Hematopoietic multipotent progenitor cell (in vitro differentiated cells): ENCODE results near the gene XPNPEP3.

- CAGE, long polyA plus RNA, result no peak
Observed at GRCh38 chr22:40816971-40818164, 1.8 kb downstream of the SLC25A17 start.

DNA sequence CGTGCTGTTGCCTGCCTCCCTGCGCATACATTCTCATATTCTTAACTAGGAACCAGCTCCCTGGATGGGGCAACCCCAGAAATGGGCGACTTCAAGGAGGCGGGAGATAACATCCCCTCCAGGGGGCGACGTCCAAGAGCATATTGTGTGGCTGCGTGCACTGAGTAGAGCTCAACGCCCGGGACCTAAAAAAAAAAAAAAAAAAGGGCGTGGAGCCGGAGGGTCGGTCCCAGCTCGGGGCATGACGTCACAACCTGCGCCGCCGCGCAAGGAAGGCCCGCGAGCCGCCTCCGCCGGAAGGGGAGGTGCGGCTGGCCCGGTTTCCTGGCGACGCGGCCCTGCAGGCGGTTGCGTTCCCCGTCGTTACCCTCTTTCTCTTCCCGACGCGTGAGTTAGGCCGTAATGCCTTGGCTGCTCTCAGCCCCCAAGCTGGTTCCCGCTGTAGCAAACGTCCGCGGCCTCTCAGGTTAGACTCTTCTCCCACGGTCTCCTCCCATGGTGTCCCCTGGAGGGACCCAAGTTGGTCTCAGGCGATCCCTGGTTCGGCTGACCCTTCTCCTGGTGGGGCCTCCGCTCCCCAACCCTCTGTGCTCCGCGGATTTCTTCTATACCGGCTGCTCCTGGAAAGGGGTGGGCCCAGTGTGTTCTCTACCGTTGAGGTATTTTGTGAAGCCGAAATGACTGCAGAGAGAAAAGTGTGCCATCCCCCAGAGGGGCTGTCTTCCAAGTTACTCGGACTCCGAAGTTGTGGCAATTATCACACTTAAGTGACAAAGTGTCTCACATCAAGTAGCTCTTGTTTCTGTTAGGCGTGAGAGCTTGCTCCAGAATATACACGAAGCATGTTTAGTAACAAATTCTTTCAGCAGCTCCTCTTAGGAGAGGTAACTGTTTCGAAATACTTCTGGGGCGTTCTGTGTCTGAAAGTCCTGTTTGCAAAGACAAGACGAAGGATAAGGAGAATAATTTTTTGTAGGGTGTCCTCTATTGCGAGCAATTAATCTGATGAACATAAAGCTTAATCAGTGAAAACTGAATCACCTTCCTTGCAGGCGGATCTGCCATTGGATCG lies at the start of gene XPNPEP3:
Gene XPNPEP3, plus strand, starts transcription at position 369 of the 1,072 bp plus-strand sequence.
- CAGE, long polyA plus RNA, result no peak

- CAGE, long polyA plus RNA, result no peak
Observed at GRCh38 chr22:41151735-41152065, 53.4 kb upstream of the L3MBTL2 start.

DNA sequence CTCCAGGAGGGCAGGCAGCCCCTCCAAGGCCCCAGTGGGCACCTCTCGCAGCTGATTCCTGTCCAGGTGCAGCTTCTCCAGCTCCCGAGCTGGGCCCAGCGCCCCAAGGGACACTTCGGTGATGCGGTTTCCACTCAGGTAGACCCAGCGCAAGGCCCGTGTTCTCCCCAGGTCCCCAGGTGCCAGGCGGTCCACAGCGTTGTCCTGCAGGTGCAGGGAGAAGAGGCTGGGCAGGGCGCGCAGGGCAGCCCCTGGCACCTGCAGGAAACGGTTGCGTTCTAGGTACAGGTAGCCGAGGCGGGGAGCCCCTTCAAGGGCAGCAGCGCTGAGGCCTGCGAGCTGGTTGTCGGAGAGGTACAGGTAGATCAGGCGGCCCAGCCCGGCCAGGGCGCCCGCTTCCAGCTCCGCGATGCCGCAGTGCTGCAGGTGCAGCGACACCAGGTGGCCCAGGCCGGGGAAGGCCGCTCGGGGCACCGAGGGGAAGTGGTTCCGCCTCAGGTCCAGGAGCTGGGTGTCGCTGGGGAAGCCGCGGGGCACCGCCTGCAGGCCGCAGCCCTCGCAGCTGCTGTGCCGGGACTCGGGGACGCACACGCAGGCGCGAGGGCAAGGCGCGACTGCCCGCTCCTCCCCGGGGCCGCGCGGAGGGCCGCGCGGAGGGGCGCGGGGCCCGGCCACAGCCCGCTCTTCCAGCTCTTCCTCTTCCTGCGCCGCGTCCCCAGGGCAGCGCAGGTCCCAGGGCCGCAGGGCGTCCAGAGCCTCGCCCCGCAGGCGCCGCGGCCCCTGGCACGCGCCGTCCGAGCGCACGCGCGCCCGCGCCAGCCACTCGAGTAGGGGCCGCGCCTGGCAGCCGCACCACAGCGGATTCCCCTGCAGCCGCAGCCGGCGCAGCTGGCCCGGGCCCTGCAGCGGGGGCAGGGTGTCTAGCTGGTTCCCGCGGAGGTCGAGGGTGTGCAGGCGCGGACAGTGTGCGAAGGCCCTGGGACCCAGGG lies 3.2 kb downstream of the CHADL start:
- CAGE, long polyA plus RNA, result no peak

- CAGE, long polyA plus RNA, result no peak
Observed at GRCh38 chr22:41238629-41239008, 2.1 kb downstream of the CHADL start.

DNA sequence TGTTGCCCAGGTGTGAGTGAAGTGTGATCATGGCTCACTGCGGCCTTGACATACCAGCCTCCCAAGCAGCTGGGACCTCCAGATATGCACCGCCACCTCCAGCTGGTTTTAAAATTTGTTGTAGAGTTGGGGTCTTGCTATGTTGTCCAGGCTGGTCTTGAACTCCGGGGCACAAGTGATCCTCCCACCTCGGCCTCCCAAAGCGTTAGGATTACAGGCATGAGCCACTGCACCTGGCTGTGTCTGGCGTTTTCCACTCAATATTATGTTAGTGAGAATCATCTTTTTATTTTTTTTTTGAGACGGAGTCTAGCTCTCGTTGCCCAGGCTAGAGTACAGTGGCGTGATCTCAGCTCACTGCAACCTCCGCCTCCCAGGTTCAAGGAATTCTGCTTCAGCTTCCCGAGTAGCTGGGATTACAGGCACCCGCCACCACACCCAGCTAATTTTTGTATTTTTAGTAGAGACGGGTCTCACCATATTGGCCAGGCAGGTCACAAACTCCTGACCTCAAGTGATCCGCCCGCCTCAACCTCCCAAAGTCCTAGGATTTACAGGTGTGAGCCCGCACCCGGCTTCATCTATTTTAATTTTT lies 2.1 kb upstream of the CHADL start:
- CAGE, long polyA plus RNA, result no peak

GRCh38 chr22:41247679-41248302 lies 7.1 kb upstream of the CHADL start:
- CAGE, long polyA plus RNA, result no peak

GRCh38 chr22:41519914-41520392 lies 24.3 kb downstream of the POLR3H start:
- CAGE, long polyA plus RNA, result no peak

DNA sequence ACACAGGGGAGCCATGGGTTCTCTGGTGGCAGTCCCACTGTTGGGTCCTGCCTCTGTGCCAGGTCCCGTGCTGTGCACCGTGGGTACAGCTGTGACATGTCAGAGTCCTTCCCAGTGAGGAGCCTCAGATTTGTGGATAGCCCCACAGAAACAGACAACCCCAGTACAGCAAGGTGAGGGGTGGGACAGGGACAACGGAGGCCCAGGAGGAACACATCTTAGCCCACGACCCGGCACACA lies 12.9 kb downstream of the POLR3H start:
- CAGE, long polyA plus RNA, result no peak

DNA sequence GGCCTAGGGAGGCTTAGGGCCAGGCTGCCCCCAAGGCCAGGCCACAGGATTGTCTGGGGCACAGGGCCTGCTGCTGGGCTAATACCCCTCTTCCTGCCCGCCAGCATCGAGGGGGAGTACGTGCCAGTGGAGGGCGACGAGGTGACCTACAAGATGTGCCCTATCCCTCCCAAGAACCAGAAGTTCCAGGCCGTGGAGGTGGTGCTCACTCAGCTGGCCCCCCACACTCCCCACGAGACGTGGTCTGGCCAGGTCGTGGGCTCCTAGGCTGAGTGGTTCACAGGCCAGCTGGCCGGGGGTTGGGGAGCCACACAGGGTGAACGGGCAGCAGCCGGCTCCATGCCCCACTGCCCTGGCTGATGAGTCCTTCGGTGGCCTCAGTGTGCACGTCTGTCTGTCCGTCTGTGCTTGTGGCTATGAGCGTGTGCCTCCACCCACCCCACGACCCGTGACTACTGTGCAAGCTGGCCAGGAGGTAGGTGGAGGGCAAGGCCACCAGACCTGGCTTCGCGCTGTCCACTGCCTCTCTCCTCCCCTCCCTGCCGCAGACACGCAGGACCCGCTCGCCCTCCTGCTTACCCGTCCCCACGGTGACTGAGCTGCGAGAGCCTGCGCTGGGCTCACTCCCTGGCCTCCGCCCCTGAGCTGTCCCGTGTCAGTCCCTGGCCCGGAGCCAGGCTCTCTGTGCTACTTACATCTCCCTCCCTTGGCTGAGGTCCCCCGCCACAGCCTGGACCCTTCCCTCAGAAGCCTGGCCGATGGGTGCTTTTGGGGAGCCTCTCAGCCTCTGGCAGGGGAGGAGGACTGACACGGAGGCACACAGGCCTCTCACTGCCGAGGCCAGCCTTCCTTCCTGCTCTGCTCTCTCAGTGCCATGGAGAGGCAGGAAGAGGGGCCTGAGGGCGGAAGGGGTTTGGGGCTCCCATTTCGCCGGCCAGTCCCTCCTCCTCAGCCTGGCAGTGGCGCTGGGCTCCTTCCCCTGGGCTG lies 14.1 kb downstream of the CSDC2 start:
- CAGE, long polyA plus RNA, result no peak

- CAGE, long polyA plus RNA, result no peak
Observed at GRCh38 chr22:41589166-41589667, 423 bp downstream of the PMM1 start.

DNA sequence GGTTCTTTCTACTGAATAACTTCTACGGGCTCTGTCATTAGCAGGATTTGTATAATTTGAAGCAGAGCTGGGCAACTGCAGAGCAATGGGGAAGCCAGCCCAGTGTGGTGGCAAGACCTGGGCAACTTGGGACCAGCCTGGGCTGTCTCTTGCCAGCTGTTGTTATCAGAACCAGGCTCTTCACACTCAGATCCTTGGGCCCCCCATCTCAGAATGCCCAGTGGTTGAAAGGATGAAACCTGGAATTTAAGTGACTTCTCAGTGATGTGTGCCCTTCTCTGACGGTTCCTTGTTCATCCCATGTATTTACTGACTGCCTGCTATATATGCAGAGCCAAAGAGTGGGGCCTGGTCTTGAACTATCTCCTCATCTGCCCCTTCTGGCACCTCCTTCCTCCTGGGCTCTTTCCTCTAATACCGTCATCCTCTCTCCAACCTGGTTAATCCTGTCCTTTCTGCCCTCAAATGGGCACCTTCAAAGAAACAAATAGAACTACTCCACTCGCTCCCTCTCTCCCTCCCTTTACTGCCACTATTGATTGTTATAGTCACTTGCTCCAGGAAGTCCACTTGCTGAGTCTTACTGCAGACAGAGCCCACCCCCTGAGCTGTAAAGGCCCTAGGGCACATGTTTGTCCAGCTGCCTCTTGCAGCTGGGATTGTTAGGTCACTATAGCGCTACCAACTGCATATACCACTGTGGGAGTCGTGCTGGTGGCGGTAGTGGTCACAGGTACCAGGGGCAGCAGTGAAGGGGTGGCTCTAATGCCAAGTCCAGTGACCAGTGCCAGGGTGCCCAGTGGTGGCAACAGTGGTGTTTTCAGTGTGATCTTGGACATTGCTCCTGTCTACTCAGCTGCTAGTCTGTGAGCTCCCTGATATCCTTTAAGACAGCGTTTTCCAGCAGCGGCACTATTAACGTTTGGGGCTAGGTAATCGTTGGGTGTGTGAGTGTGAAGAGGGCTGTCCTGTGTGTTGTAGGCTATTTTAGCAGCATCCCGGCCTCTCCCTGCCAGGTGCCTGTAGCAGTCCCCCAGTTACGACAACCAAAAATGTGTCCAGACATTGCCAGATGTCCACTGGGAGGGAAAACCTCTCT lies 4.5 kb upstream of the SREBF2 start:
- CAGE, long polyA plus RNA, result no peak

DNA sequence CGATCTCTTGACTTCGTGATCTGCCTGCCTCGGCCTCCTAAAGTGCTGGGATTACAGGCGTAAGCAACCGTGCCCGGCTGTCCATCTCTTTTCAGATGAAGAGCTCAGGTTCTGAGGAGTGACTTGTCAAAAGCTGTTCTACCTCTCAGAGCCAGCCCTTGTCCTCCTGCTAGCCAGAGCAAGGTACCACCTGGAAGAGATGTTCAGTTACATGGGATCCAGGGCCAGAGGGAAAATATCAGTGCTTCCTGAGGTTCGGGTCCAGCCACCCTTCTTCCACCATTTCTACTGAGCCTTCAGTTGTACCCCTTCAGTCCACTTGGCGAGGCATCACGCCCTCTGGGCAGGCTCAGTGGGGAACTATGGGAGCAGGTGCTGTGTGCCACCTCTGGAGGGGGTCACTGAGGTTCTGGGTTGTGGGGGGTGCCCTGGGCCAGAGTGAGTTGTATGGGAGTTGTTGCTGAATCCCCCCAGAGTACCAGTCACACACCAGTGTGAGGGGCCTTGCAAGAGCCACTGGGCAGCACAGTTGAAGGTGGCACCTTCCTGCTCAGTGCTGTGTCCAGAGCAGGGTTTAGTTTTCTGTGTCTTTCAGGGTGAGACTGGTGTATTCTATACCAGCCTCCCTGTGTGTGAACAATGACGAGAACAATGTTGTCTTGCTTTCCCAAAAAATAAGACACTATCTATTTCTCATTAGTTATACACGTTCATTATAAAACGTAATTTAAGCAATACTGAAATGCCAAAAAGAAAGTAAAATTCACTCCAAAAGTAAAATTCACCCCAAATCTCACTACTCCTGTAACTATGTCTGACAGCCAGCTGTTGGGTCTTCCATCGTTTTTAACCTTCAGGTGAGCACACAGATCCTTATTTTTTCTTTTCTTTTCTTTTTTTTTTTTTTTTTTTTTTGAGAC lies 2.7 kb upstream of the SREBF2 start:
- CAGE, long polyA plus RNA, result no peak

GRCh38 chr22:41866543-41867390 lies 33.9 kb downstream of the SREBF2 start:
- CAGE, long polyA plus RNA, result no peak

- CAGE, long polyA plus RNA, result no peak
Observed at GRCh38 chr22:41934687-41935400, 8.2 kb upstream of the TNFRSF13C start.

GRCh38 chr22:42085484-42086547 lies 4.8 kb downstream of the NDUFA6 start:
- CAGE, long polyA plus RNA, result no peak

DNA sequence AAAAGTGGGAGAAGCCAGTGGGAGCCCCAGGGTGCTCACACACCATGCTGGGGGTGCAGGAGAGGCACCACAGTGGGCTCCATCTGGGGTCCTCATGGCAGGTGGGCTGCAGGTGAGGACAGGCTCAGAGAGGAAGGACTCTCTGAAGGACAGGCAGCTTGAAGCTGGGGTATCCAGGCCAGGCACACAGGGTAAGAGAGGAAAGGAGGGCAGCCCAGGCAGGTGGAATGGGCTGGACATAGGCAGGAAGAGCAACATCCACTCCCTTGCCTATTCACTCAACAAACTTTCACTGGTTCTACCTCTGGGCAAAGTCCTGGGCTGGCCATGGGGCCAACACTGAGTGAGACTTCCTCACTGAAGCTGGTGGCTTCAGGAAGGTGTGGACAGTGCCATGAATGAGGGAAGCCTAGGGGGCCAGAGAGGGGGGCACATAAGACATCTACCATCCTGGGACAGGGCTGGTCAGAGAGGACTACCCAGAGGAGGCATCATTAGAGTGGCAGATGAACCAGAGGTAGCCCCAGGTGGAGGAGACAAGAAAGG lies 44.9 kb upstream of the TCF20 start:
- CAGE, long polyA plus RNA, result no peak

GRCh38 chr22:42348118-42348639 lies 77.7 kb upstream of the TCF20 start:
- CAGE, long polyA plus RNA, result no peak

GRCh38 chr22:42368119-42368447 lies 64.1 kb downstream of the NFAM1 start:
- CAGE, long polyA plus RNA, result no peak

- CAGE, long polyA plus RNA, result no peak
Observed at GRCh38 chr22:42375866-42376518, 56.2 kb downstream of the NFAM1 start.